ENCODE measurements around a stretch of chr6.

DNA sequence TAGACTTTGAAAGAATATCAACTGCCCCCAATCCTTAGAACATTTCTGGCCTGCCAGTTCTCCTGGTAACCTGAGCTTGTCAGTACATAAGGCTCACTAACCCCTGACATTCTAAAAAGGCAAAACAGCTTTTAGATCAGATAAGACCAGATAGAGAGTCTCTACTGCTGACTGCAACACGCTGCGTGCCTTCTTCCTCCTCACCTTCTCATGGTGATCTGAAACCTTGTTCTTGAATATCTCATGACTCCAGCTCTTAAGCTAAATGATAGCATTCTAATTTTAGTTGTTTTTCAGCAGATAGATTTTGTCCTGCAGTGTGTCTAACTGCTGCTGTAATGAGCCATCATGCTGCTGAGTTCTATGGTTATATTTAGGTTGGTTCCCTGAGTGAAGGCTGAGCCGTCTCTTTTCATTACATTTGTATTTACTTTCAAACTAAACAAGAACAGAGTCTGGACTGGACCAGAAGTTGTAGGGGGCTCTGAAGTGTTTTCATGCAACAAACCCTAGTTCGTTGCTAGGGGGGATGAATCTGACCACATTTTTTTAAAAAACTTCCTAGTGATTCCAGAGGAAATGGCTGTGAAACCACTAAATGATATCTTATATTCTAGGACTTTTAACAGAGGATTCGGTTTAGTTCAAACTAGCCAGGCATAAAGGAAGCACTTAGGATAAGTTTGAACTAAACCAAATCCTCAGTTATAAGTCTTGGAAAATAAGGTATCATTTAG, 328.2 kb upstream of the QKI start:
- PRO-cap = no peak

- PRO-cap = no peak
These were observed 222.8 kb upstream of the QKI start for GRCh38 chr6:163191358-163192401.

GRCh38 chr6:163209141-163209508, 205.4 kb upstream of the QKI start:
- PRO-cap = no peak

GRCh38 chr6:163210364-163210831, 204.1 kb upstream of the QKI start:
- PRO-cap = no peak

DNA sequence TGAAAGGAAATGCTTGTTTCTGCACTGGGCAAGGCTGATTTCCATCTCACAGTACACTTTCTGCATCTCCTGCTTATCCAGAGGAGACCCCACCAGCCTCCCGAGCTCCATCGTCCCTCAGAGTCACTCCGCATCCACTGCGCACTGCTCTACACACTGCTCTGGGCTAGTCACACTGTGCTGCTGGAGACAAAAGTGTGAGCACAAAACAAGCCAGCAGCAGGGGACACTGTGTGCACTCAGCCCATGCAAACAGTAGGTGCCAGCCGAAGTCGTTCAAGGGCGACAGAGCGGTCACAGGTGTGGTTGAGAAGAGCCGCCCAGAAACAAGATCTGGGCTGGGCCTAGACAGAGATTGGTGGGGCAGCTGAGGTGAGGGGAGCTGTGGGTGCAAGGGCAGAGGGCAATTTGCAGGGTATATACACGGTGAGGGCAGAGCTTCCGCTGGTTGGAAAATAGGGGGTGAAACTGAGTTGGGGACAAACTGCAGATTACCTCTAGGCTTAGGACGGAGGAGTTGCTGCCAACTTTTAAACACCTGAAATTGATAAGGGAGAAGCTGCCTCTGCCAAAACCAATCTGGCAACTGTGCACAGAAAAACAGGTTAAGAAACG, 150.2 kb upstream of the QKI start:
- PRO-cap = no peak

GRCh38 chr6:163302321-163302637, 112.2 kb upstream of the QKI start:
- PRO-cap = no peak

- PRO-cap = no peak
These were observed 28.0 kb upstream of the QKI start for GRCh38 chr6:163386484-163386932.

DNA sequence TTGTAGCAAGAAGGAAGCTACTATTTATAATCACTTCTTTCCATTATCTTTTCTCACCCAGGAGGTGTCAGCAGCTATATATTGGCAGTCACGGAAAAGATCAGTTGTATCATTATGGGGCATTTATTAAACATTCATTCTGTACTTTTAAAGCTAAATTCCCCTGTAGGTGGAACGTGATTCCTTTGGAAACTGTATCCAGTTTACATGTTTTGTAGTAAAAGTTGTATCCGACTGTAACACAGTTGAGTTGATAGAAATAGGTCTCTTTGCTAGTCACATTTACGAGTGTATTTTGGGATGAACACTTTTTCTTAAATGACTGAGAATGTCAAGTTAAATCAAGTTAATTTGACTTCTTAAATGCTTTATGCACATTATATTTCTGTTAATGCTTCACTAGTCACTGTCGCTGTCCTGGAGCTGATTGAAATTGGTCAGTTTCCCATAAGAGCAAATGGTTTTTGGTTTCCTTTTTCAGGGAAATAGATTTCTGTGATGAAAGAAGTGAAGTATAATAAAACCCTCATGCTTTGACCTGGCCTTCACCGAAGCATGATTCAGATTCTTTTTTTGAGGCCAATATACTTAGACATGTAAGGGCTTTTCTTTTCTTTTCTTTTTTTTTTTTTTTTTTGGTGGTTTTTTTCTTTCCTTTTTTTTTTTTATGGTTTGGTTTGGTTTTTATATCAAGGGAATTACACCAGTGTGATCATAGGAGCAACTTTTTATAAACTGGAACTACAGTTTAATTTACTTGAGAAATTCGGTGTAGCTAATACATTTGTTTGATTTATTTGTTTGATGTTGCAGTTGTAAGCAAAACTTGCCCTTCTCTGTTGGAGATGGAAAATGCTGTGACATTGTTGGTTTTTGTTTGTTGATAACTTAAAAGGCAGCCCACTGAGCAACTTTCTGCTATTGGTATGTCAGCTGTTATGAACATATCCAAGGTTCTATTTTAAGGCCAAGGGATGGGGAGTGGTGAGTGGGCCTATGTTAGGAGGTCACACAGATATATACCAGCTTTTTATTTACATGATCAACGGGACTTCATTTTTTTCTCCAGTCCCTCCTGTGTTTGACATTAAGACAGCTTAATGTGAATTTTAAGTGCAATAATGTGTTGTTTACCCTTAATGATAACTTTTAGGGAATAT, 5.4 kb downstream of the QKI start:
- PRO-cap = no peak

DNA sequence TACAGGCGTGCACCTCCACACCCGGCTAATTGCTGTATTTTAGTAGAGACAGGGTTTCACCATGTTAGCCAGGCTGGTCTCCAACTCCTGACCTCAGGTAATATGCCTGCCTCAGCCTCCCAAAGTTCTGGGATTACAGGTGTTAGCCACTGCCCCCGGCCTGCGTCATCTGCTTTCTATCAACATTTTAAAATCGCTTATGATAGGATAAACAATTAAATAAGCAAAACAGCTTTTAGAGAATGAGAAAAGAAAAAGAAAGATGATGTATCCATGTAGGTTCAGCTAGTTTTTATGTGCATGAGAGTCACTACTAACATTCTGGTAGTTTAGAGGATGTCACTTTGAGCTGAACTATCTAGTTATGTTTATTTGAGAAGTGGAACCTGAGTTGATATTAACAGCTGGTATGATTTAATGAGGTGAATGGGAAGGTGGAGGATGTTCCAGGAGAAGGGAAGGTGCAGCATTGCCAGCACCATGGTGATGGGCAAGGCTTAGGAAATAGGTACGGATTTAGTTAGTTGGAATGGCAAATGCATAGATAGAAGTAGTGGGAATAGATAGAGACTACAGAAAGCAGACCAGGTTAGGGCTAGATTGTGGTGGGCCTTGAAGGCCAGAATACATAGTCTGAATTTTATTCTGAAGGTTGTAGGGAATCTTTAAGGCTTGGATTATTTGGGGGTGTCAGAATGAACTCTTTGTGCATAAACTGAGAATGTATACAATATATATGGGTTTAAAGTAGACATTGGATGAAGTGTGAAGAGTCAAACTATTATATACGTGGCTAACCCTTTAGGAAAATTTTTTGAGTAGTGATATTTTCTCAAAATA, 10.5 kb downstream of the QKI start:
- PRO-cap = no peak

DNA sequence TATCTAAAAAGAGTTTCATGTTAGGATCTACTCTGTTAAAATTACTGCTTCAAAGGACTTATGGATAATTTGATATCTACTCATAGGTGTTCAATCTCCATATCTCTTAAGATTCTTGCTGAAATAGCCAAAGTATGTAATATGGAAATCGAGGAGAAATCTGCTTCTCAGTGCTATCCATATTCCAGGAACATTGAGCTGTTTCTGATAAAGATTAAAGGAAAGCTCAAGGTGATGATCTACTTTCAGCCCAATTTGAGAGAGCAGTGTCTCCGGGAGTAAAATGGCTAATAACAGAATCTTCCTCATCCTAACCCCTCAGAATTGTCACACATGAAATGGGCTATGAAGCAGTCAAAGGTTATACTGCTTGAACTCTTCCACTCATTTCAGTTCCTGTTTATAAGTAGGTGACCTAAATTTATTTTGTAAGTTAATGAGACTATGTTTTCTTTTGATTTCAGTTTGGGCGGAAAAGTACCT, 47.0 kb downstream of the QKI start:
- PRO-cap = no peak

GRCh38 chr6:163494155-163494663, 79.7 kb downstream of the QKI start:
- PRO-cap = no peak

- PRO-cap = no peak
These were observed 102.2 kb downstream of the QKI start for GRCh38 chr6:163516761-163517132.

GRCh38 chr6:163576130-163577285, 162.0 kb downstream of the QKI start:
- PRO-cap = no peak

DNA sequence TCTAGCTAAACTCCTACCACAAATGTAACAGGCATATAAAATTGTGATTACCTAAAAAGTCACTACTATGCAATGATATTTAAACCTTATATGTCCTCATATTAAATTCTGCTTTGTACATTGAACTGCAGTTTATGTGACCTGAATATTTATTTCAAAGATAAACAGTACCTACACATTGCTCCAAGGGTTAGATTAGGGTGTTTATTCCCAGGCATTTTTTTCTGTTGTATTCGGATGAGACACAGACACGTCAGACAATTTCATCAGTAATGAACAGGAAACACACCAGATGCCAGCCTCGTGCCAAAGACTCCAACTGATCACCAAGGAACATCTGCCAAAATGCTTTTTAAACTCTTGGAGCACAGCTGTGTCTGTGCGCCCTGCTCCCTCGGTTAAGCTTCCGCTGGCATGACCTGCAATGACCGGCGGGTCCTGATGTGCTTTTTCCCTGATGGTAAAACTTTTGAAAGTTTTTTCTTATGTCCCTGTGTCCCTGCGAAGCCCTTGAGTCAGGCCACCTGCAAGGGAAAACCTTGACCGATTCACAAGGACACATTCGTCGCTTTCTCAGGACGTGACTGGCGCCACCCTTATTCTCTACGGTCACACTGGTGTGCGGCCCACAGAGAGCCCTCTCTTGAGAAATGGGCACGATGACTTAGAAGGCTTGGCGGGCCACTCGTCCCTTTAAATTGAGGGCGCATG, 173.8 kb downstream of the QKI start:
- PRO-cap = no peak

GRCh38 chr6:163701791-163702132, 287.2 kb downstream of the QKI start:
- PRO-cap = no peak

GRCh38 chr6:163986184-163986827, 571.8 kb downstream of the QKI start:
- PRO-cap = no peak

DNA sequence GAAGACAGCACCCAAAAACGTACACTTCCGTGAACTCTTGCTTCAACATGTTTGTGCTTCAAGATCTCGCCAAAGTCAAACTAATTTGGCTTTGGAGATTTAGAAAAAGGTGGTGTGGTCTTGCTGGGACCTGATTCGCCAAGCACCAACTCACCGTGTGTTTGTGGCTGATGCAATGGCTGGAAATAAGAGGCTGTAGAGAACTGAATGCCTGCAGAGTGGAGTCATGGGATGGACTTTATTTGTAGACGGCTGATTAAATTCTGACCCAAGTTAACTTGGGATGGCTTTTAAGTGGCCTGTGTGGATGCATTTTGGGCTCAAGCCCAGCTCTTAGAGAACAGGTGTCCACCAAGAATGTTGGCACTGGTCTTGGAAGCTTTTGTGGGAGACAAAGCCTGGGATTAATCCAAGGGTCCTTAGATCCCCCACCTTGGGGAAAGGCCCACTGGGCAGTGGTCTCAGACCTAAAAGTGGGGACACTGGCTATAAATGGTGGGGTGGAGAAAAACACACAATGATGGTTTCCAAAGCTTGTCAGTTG, 693.1 kb downstream of the QKI start:
- PRO-cap = no peak

GRCh38 chr6:164401966-164402416, 907.4 kb downstream of the C6orf118 start:
- PRO-cap = no peak

DNA sequence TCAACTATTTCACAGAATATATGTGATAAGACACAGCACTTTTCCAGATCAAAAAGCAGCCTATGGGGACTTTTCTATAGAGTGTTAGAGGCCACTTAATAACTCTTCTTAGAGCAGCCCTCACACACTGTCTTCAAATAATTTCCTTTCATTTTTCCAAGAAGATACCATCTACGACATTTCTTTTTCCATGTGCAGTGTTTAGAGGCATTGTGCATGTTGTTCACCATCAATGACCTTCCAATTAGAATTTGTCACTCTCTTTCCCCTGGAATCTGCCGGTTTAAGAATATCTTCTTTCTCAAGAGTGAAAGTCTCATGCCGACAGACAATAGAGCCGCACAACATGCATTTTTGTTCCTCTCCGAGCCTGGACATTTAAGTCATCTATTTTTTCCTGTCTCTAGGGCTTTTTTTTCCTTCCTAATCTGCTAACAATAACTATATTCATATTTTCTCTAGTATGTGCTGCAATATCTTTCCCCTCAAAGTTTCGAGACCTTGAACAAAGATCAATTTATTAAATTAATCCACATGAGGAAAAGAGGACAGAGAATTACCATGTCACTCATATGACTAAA, 893.6 kb downstream of the C6orf118 start:
- PRO-cap = no peak

DNA sequence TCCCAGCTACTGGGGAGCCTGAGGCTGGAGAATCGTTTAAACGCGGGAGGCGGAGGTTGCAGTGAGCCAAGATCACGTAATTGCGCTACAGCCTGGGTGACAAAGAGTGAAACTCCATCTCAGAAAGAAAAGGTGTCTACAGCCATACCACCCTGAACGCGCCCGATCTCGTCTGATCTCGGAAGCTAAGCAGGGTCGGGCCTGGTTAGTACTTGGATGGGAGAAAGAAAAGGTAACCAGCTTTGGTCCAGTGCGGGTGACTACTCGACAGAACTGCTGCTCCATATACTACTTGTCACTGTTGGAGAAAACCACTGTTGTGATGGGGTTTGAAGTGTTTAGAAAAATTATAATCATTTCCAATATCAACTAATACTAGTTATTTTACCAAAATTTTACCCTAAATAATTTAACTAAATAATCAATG, 100.0 kb upstream of the C6orf118 start:
- PRO-cap = no peak

Data from mesenteric fat pad (tissue), 1 donor.